REH cell (cell line): Measurements from ENCODE around the genes C2orf15 and LYG2.

- PRO-cap: no peak
These were observed 22.3 kb downstream of the INPP4A start for GRCh38 chr2:98467043-98467287.

DNA sequence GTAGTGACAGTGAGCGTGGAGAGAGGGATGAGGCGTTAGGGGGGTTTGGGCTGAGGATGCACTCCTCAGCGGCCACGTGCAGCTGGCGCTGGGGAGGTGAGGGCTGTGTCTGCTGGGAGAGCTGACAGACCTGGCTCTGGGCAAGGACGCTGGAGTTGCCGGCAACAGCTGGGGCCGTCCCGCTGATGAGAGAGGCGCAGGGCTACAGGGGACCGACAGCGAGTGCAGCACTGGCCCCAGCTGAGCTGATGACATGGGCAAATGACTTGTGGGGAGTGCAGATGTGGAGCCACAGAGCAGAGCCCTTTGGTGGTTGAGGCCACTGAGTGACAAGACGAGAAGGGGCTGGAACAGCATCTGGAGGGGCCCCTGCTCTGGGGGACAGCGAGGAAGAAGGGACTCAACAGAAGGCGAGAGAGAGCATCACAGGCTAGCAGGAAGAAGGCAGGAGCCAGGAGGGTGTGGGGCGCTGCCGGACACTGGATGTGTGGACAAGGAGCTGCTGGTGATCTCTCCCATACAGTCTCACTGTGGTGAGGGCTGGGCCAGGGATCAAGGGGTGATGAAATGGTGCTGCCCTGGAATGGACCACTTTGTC lies 38.3 kb downstream of the COA5 start:
- PRO-cap: no peak

DNA sequence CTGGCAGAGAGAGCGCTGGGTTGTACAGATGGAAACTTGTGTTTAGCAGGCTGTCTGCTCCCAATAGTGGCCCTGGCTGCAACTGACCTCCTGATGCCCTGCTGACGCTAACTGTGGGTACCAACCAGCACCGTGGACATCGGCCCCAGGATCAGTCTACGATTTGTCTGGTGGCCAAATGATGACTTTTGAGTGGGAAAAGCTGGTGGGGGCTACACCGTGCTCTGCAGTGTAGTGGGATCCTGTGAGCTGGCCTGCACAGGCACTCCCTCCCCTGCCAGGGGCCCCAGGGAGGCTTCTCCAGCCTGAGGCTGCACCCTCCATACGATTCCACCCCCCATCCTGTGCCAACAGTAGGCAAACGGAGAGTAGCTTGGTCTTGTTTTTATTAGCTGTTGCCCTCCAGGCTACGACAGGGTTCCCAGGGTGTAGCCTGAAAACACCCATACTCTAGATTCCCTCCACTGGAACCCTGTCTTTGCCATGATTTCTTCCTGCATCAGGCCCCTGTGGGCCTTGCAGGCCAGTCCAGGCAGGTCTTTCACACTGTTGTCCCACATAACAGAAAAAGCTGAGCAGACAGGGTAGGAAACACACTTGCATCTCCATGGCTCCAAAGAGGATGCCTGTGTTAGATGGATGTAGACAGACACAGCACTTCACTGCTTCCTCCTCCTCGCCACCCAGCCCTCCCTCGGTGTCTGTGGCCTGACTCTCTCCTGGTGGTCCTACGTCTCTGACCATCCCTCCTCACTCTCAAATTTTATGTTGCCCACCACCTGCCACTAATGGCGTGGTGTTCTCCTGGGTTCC lies 15.4 kb downstream of the COA5 start:
- PRO-cap: no peak

DNA sequence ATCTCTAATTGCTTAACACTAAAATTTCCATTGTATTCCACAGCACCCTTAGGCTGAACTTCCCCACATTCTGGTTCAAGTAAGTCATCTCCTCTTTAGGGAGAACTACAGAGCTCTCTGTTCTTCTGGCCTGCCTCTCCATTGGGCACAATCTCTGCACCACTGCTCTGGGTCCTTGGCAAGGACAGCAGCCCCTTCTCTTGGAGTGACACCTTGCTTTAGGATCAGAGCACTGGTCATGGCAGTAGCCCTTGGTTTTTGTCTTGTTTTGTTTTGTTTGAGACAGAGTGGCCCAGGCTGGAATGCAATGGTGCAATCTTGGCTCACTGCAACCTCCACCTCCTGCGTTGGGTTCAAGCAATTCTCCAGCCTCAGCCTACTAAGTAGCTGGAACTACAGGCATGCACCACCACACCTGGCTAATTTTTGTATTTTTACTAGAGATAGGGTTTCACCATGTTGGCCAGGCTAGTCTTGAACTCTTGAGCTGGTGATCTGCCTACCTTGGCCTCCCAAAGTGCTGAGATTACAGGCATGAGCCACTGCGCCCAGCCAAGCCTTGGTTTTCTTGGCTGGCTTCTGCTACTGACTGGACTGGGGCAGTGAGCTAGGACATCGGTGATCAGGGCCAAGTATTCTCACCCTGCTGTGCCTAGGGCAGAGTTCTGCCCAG lies 24.3 kb downstream of the UNC50 start:
- PRO-cap: no peak

DNA sequence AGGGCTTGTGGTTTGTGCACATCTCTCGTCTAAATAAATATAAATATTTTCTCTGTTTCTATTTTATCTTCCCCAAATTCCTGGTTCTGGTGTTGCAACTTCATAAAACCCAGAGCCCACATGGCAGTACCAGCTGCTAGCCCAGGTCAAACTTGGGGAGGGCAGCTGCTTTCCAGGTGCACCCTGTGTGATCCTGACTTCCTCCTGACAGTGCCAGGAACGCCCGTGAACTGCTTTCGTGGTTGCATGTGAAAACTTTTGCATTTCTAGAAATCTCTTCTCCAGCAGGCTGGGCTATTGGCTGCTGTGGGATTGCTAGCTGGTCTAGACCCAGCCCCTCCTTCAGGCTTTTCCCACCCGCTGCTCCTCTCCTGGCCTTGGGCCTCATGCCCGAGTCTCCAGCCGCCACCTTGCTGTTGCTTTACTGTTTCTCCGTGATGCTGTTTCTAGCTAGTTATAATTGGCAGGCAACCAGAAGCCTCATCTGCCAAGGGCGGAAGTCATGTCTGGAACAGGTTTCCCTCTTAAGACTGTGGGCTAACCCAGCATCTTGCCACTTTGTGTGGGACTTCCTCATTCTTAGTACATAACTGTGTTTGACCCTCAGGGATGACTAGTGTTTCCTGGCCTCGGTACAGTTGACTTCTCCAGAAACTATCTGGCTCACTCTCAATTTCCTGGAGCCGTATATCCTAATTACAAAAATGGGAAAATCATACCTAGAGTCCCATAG lies 27.0 kb upstream of the MGAT4A start:
- PRO-cap: bidirectional peak, plus-strand start at position 616 of the sequence, minus-strand start at position 426 of the sequence

GRCh38 chr2:98761158-98761825 lies 30.4 kb upstream of the MGAT4A start:
- PRO-cap: no peak

GRCh38 chr2:98908683-98909375 lies 27.2 kb downstream of the CRACDL start:
- PRO-cap: bidirectional peak, plus-strand start at chr2:98909195, minus-strand start at chr2:98909117

- PRO-cap: no peak
These were observed 32.7 kb upstream of the C2orf15 start for GRCh38 chr2:99108673-99109391.

GRCh38 chr2:99140986-99142140 lies at the start of gene C2orf15:
Gene C2orf15, plus strand, starts transcription at chr2:99141707.
- PRO-cap: bidirectional peak, plus-strand start at chr2:99141442, minus-strand start at chr2:99141149

DNA sequence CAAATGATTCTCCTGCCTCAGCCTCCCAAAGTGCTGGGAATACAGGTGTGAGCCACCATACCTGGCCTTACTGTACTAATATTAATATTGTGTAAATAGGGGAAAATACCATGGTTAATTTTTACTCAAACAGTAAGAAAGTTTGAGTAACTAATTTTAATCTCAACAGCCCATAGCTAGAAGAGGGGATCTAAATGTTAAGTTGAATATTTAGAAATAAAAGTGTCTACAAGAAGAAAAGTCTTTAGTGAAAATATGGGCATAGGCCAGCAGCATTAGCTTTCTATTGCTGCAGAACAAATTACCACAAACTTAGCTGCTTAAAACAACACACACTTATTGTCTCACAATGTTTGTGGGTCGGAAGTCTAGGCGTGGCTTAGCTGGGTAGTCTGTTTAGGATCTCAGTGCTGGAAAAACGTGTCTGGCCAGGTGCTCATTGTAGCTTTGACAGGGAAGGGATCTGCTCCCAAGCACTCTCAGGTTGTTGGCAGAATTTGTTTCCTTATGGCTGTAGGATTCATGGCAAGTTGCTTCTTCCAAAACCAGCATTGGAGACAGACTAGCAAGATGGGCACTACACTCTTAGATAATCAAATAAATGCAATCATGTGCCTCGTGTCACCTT lies 17.0 kb downstream of the MRPL30 start:
- PRO-cap: no peak

GRCh38 chr2:99255556-99255930 lies at the start of gene LYG2:
Gene LYG2, minus strand, starts transcription at chr2:99255666.
- PRO-cap: no peak

GRCh38 chr2:99403317-99404063 lies 66.3 kb downstream of the EIF5B start:
- PRO-cap: no peak

GRCh38 chr2:99475126-99475903 lies 14.5 kb downstream of the REV1 start:
- PRO-cap: no peak

DNA sequence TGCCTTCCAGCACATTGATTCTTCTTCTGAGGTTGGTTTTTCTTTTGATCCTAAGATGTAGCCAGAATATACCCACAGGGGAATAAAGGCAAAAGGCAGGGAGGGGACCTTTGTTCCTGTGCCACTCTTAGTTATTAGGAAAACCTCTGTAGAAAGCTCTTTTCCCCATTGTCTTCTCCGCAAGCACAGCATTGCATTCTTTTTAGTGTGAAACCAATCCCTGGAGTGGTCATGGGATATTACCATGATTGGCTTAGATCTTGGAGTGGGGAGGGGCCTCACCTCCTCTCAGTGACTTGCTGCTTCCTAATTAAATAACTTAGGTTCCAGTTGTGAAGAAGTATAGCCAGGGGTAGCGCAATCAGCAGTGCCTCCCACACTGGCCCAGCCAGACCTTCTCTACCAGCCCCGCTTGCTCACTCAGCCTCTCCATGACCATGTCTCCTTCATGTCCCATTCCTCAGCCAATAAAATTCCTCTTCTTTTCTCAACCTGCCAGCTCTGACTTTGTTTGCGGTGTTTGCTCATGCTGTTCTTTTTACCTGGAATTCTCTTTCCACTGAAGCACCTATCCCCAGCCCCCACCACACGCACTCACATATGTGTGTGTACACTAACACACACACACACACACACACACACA lies 50.0 kb upstream of the AFF3 start:
- PRO-cap: no peak

- PRO-cap: no peak
These were observed 33.7 kb upstream of the NPAS2 start for GRCh38 chr2:100786291-100786670.

DNA sequence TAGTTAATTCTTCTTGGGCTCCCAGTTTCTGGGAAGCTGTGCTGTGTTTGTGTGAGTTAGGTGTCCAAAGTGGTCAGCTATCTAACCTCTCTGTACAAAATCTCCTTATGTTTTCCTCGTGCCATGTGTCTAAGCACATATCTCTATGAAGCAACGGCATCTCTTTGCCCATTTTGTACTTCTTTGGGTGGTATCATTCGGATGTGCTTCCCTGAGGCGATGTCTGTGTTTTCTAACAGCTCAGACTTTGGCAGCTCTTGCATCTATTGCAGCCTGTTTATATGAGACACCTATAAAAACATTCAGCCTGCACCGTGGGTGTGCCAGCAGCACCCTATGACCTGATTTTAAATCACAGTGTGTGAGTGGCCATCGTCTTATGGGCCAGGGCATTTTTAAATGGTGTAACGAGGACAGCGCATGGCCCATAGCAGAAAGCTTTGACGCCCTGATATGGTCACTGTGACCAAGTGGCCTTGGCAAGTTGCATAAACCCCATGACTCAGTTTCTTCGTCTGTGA lies 12.9 kb downstream of the NPAS2 start:
- PRO-cap: no peak

GRCh38 chr2:100837230-100838011 lies 17.5 kb downstream of the NPAS2 start:
- PRO-cap: no peak

GRCh38 chr2:100853264-100854091 lies 33.5 kb downstream of the NPAS2 start:
- PRO-cap: no peak

- PRO-cap: no peak
These were observed 73.9 kb downstream of the NPAS2 start for GRCh38 chr2:100893791-100894239.

GRCh38 chr2:100965403-100966033 lies 36.6 kb upstream of the RPL31 start:
- PRO-cap: no peak